Keratinocyte (primary cell): ENCODE measurements around the gene RPS14.

GRCh38 chr5:149839287-149839527, 105.4 kb downstream of the PDE6A start:
CAGE:
- cytosol, long polyA minus RNA = no peak
- cytosol, long polyA plus RNA = no peak
- long polyA plus RNA = no peak
- nucleus, long polyA minus RNA = no peak
- nucleus, long polyA plus RNA = no peak

DNA sequence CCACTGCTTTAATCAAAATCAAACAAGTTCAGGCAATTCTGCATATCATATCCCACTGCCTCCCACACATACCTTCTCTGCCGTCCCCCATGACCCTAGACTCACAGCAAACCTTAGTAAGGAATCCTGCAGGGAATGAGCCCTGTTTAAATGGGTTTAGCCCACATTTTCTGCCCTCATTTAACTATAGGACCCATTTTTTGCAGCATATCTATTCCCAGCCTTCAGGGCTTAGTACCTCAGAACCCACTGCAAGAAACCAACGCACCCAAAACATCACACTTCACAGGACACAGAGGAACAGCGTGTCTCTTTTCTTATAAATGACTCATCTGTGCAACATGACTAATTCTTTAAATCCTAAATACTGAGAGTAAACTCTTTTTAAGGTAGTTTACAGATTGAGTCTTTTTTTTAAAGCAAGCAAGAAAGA, 48.7 kb downstream of the PDE6A start:
CAGE:
- cytosol, long polyA minus RNA = no peak
- cytosol, long polyA plus RNA = no peak
- long polyA plus RNA = no peak
- nucleus, long polyA minus RNA = no peak
- nucleus, long polyA plus RNA = no peak

CAGE:
- cytosol, long polyA minus RNA = no peak
- cytosol, long polyA plus RNA = no peak
- long polyA plus RNA = no peak
- nucleus, long polyA minus RNA = no peak
- nucleus, long polyA plus RNA = no peak
Observed at GRCh38 chr5:150081772-150082275, 4.5 kb downstream of the CSF1R start.

CAGE:
- cytosol, long polyA minus RNA = no peak
- cytosol, long polyA plus RNA = no peak
- long polyA plus RNA = no peak
- nucleus, long polyA minus RNA = no peak
- nucleus, long polyA plus RNA = no peak
Observed at GRCh38 chr5:150114388-150114917, 28.1 kb upstream of the CSF1R start.

GRCh38 chr5:150154073-150154808, 1.4 kb downstream of the PDGFRB start:
CAGE:
- cytosol, long polyA minus RNA = no peak
- cytosol, long polyA plus RNA = no peak
- long polyA plus RNA = no peak
- nucleus, long polyA minus RNA = no peak
- nucleus, long polyA plus RNA = no peak

GRCh38 chr5:150361959-150362291, 4.4 kb downstream of the TCOF1 start:
CAGE:
- cytosol, long polyA minus RNA = no peak
- cytosol, long polyA plus RNA = no peak
- long polyA plus RNA = no peak
- nucleus, long polyA minus RNA = no peak
- nucleus, long polyA plus RNA = no peak

CAGE:
- cytosol, long polyA minus RNA = no peak
- cytosol, long polyA plus RNA = no peak
- long polyA plus RNA = no peak
- nucleus, long polyA minus RNA = no peak
- nucleus, long polyA plus RNA = no peak
Observed at GRCh38 chr5:150373577-150373938, 16.1 kb downstream of the TCOF1 start.

DNA sequence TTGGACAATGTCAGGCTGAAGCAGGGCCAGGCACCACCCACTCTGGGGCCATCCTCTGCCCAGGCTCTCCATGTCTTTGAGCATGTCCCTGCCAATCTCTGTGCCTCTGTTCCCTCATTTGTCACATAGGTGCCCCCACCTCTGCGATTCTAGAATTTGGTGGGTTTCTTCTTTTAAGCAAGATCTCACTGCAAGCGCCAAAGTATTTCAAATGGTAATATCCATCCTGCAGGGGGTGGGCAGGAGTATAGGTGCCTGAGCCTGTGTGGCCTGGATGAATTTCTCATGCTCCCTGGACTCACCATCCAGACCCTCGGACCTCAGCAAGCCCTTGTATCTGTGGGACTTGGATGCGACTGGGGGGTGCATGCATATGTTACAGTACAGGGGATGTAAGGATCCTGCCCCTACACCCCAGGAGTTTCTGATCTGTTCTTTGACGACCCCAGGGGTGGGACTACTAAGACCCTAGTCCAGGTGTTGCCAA, 4.4 kb downstream of the CD74 start:
CAGE:
- cytosol, long polyA minus RNA = no peak
- cytosol, long polyA plus RNA = no peak
- long polyA plus RNA = no peak
- nucleus, long polyA minus RNA = no peak
- nucleus, long polyA plus RNA = no peak

DNA sequence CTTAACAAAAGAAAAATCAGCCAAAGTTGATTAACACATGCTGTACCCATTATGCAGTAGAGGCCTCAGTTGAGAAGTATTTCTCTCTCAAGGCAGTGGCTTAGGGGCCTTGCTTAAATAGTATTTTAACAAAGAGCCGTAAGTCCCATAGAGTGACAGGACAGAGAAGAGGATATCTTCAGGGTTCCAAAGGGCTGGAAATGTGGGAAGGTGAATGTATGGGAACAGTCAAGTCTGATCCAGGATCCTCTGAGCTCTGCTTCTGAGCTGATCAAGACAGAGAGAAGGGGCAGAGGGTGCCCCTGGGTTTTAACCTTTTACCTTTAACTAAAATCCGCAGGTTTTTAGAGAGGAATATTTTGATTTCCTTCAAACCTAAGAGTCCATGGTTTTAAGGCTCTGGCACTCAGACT, 597 bp upstream of the CD74 start:
CAGE:
- cytosol, long polyA minus RNA = no peak
- cytosol, long polyA plus RNA = no peak
- long polyA plus RNA = no peak
- nucleus, long polyA minus RNA = no peak
- nucleus, long polyA plus RNA = no peak

DNA sequence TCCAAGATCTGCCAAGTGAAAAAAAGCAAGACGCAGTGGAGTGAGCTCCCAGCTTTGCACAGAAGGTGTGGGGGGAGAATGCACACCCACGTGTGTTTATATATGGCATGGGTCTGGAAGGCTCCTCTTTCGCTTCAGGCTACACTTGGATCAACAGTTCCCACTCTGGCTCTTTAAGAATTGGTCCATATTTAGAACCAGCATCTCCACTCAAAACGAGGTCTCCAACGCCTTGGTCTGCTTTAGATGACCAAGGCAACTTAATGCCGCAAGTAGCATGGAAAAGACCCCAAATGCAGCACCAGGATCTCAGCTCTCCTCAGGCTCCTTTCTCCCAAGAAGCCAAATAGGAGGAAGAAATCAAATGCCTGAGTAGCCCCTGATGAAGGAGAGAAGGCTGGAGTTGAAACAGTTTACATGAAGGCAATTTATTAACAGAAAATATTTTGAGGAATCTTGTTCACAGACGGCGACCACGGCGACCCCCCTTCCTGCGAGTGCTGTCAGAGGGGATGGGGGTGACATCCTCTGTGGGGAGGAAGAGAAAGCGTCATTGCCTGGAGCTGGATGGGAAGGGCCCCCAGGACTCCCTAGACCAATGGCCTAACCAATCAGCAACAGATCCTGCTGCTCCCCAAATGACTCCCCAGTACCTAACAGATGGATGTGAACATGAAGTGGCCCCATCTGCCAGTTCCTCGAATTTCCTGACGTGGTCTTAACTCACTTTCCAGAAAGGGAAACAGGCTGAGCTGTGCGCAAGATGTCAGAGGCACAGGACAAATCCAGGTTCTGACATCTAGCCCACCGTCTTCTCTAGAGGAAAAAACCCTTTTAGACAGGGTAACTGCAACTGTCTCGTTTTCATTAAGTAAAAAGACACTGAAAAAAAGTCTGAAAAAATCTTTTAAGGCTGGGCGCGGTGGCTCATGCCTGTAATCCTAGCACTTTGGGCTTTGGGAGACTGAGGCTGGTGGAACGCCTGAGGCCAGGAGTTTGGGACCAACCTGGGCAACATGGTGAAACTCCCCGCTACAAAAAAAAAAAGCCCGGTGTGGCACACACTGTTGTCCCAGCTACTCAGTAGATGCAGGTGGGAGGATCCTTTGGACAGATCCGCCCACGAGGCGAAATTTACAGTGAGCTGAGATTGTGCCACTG, 5.3 kb downstream of the RPS14 start:
CAGE:
- cytosol, long polyA minus RNA = no peak
- cytosol, long polyA plus RNA = no peak
- long polyA plus RNA = no peak
- nucleus, long polyA minus RNA = no peak
- nucleus, long polyA plus RNA = start-site peak on the minus strand centred at position 486 of the sequence, 7 bp wide, 43 and 49 reads in 2 replicates

GRCh38 chr5:150449597-150450382, at the start of gene RPS14:
RPS14 (minus strand) TSS chr5:150449739.
CAGE:
- cytosol, long polyA minus RNA = start-site peak on the minus strand at chr5:150449704-150449745, 166 reads
- cytosol, long polyA plus RNA = start-site peak on the minus strand at chr5:150449682-150449745, 3,987 and 233 reads in 2 replicates
- long polyA plus RNA = start-site peak on the minus strand at chr5:150449699-150449747, 1,167 and 1,055 reads in 2 replicates
- nucleus, long polyA minus RNA = no peak
- nucleus, long polyA plus RNA = start-site peak on the minus strand at chr5:150449682-150449745, 748 and 713 reads in 2 replicates

GRCh38 chr5:150500754-150501460, 7.0 kb upstream of the NDST1 start:
CAGE:
- cytosol, long polyA minus RNA = no peak
- cytosol, long polyA plus RNA = no peak
- long polyA plus RNA = no peak
- nucleus, long polyA minus RNA = no peak
- nucleus, long polyA plus RNA = no peak

DNA sequence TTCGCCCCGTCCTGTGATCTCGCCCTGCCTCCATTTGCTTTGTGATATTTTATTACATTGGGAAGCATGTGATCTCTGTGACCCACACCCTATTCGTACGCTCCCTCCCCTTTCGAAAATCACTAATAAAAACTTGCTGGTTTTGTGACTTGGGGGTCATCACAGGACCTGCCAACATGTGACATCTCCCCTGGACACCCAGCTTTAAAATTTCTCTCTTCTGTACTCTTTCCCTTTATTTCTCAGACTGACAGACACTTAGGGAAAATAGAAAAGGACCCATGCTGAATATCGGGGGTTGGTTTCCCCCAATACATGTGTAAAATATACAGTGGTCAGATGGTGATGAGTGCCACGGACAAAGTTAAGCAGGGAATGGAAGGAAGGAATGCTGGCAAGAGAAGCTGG, 29.7 kb downstream of the NDST1 start:
CAGE:
- cytosol, long polyA minus RNA = no peak
- cytosol, long polyA plus RNA = no peak
- long polyA plus RNA = no peak
- nucleus, long polyA minus RNA = no peak
- nucleus, long polyA plus RNA = no peak

CAGE:
- cytosol, long polyA minus RNA = no peak
- cytosol, long polyA plus RNA = no peak
- long polyA plus RNA = no peak
- nucleus, long polyA minus RNA = no peak
- nucleus, long polyA plus RNA = start-site peak on the plus strand at chr5:150557157-150558132, 1,222 and 782 reads in 2 replicates
Observed at GRCh38 chr5:150557078-150558374, 49.6 kb downstream of the NDST1 start.

CAGE:
- cytosol, long polyA minus RNA = no peak
- cytosol, long polyA plus RNA = no peak
- long polyA plus RNA = no peak
- nucleus, long polyA minus RNA = no peak
- nucleus, long polyA plus RNA = no peak
Observed at GRCh38 chr5:150558513-150559486, 50.9 kb downstream of the NDST1 start.

CAGE:
- cytosol, long polyA minus RNA = no peak
- cytosol, long polyA plus RNA = no peak
- long polyA plus RNA = no peak
- nucleus, long polyA minus RNA = no peak
- nucleus, long polyA plus RNA = no peak
Observed at GRCh38 chr5:150585649-150586432, 54.6 kb upstream of the SYNPO start.

DNA sequence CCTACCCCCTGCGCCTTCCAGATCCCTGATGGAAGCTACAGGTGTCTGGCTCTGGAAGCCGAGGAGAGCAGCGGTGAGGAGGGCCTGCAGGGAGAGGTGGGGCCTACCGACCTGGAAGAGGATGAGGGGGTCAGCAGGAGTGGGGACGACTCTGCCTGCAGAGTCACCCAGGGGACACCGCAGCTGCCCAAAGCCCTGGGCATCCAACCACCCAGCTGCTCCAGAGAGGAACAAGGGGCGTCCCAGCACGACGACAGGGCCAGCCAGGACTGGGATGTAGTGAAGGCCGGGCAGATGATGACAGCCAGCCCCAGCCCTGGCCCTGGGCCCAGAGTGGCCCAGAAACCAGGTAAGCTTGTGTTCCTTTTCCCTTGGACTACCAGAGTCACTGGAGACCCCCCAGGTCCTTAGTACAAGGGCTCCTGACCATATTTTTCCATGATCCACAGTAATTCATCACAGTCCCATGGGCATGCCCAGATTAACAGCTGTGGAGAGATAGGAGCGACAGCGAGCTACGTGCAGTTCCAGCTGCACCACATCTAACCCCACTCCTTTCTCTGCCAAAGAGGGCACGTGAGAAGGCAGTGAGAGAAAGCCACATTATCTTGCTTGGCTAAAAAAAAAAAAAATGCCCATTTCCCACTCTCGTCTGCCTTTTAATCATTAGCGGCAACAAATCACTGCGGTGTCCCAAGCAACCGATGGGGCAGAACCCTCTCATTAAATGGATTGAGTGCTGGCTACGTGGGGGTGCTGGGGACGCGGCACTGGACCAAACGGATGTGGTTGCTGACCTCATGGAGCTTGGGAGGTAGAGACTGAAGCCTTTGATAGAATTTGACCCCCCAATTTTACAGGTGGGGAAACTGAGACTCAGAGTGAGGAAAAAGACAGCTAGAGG, 21.8 kb upstream of the SYNPO start:
CAGE:
- cytosol, long polyA minus RNA = no peak
- cytosol, long polyA plus RNA = no peak
- long polyA plus RNA = no peak
- nucleus, long polyA minus RNA = no peak
- nucleus, long polyA plus RNA = no peak

GRCh38 chr5:150637251-150637953, 3.1 kb upstream of the SYNPO start:
CAGE:
- cytosol, long polyA minus RNA = no peak
- cytosol, long polyA plus RNA = no peak
- long polyA plus RNA = no peak
- nucleus, long polyA minus RNA = no peak
- nucleus, long polyA plus RNA = no peak

DNA sequence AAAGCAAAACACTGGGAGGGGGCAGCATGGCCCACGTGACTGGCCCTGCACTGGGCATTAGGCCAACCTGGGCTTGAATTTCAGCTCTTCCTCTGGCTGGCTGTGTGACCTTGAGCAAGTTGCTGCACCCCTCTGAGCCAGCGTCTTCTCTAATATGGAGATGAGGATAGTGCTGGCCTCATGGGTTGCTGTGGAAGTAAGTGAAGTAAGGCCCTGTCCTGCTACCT, 647 bp upstream of the SYNPO start:
CAGE:
- cytosol, long polyA minus RNA = no peak
- cytosol, long polyA plus RNA = no peak
- long polyA plus RNA = no peak
- nucleus, long polyA minus RNA = no peak
- nucleus, long polyA plus RNA = no peak

CAGE:
- cytosol, long polyA minus RNA = no peak
- cytosol, long polyA plus RNA = no peak
- long polyA plus RNA = no peak
- nucleus, long polyA minus RNA = no peak
- nucleus, long polyA plus RNA = no peak
Observed at GRCh38 chr5:150801104-150802059, 22.8 kb downstream of the SMIM3 start.